ENCODE measurements around a stretch of chr4.

GRCh38 chr4:151221916-151222615 is 54.9 kb upstream of the PRSS48 start:
- PRO-cap, result no peak

- PRO-cap, result bidirectional peak, plus-strand start at chr4:151409155, minus-strand start at chr4:151408882
Measured at GRCh38 chr4:151408292-151409091, 484 bp upstream of the FHIP1A start.

DNA sequence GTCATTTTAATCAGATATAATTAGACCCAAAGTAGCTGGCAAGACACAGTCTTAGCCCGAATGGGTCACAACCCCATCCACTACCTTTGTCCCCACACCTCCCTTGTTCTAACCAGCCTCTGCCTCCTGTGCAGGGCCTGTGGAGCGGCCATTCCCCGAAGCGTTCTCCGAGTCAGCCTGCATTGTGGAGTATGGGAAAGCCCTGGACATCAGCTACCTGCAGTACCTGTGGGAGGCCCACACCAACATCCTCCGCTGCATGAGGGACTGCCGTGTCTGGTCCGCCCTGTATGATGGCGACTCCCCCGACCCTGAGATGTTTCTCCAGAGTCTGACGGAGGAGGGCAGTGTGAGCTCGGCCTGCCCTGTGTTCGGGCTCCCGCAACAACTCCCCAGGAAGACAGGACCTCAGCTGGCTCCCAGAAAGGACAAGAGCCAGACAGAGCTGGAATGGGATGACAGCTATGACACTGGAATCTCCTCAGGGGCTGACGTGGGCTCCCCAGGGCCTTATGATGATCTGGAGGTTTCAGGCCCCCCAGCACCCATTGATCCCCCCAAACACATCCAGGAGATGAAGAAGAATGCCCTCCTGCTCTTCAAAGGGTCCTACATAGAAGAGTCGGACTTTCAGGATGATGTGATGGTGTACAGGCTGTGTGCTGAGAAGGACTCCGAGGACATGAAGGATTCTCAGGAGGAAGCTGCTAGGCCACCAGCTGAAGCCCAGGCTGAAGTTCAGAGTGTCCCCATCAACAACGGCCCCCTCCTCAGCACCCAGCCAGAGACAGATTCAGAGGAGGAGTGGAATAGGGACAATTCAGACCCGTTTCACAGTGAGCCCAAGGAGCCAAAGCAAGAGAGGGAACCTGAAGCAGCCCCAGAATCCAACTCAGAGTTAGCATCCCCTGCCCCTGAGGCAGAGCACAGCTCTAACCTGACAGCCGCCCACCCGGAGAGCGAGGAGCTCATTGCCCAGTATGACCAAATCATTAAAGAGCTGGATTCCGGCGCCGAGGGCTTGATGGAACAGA is 111.2 kb downstream of the GATB start:
- PRO-cap, result no peak

- PRO-cap, result no peak
Measured at GRCh38 chr4:151664038-151664775, 96.6 kb downstream of the GATB start.

DNA sequence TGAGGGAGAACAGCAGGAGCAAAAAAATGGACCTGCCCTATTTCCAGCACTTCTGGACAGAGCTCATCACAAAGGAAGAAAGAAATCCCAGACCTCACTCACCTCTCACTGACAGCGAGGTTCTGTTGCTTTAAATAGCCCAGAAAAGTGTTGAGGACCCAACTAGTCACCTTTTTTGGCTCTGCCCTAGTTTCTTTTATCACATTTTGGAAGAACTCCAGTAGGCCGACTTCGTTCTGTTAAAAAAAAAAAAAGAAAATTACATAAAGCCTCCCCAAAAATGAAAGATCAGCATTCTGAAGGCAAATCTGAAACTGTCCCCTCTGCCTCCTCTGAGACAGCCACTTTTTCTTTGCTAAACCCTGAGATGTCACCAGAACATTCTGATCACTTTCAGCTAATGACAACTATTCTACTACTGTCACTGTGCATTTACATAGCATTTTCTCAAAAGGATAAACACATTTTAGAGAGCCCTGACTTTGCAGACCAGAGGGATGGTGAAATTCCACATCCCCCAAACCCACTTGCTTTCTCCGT is 72.2 kb downstream of the GATB start:
- PRO-cap, result unidirectional peak, minus-strand start at position 107 of the sequence

DNA sequence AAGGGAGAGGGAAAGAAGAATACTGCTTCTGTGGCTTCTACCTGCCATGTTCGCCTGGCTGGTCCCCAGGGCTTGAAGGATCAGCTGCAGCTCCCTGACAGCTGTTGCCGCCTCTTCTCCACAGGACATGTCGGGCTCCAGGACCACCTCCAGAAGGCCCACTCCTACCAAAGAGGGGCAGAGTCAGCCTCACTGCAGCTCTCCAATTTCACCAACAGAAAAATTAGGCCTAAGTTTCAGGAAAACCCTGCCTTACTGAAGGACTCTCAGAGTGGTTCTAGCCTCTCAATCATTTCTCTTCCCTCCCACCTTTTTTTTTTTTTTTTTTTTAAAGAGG is 44.9 kb downstream of the GATB start:
- PRO-cap, result no peak

DNA sequence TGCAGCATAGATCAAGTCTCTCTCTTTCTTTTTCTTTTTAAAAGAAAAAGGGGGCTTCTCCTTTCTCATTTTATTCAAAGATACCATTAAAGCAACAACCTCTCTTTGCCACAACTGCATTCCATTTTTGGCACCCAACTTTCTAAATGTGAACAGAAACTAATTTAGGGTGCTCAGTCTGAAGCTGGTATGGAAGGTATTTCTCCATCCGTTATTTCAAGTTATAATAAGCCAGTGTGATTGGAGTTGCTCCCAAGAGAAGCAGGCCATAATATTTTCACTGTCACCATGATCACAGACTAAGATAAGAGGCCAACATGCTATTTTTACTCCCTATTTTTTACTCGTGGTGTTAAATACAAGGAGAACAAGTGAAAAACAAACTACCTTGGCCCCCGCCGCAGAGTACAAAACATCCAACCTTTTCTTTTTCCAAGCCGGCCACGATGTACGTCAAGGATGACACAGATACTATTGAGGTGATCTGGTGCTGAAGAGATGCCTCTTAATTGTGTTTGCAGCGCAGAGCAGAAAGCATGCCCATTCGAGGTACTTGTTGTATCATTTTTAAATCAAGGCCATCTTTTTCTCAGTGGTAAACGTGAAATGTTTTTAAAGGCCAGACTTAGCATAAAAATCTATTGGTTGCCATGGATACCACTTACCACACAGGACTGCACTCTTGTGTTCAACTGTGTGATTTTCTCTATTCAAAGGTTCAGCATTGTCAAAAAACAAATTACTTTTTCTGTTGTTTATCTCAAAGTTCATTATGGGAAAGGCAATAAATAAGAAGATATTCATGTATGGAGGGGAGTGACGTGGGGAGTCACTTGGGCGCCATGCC is 230.8 kb upstream of the GATB start:
- PRO-cap, result no peak

GRCh38 chr4:152411311-152412069 is 124.4 kb downstream of the FBXW7 start:
- PRO-cap, result no peak

DNA sequence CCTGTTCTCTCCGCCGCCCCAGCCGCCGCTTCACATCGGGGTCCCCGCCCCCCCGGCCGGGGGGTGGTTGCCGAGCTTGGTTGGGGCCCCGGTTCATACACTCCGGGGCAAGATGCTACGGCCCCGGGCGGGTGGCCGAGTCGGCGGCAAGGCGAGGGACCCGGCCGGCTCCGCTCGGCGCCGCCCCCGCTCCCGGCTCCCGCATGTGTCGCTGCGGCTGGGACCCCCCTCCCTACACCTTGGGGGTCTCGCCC is 525 bp downstream of the FBXW7 start:
- PRO-cap, result no peak

DNA sequence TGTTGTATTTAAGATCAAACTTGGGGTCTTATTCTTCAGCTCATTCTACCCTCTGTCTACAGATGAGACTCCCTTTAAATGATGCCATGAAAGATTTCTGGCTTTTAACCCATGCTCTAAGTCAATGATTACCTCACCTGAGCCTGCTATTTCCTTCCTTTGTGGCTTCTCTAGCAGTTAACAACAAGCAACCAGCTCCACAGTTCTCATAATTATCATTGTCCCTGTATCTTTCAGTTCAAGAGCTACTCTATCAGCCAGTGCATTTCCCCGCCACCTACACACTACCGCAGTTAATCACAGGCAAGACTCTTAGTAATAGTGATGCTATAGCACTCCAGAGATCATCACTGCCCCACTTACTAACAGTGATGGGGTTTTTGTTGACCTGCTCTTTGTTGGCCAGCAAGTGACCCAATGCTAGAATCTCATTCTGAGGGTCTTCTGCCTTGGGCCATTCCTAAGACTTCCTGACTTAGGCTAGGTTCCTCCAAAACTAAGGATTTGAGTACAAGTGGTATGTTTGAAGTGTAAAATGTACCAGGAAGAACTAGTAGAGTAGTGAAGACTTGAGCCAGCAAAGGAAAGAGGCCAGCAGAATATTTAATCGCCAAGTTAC is 18.4 kb upstream of the FBXW7 start:
- PRO-cap, result no peak

GRCh38 chr4:152635808-152636273 is 44.0 kb downstream of the TMEM154 start:
- PRO-cap, result no peak

GRCh38 chr4:152691285-152691785 is 11.5 kb upstream of the TMEM154 start:
- PRO-cap, result no peak

DNA sequence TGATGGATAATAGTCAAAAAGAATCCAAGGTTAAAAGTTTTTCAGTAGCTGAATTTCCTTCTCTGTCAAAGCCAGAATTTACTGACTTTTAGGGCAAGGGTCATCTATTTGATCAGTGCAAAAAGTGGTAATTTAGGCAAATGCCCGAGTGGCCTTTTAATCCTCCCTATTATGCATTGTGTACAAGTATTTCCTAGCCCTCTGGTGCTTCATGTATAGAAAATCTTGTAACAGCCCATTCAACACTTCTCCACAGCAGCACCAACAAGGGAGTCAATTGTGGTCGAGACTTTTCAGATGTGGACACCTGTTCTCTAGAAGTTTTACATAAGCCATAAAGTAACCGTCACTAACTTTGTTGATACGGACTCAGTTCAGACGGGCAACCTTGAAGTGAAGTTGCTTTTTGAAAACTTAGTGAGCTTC is 51.0 kb upstream of the FHDC1 start:
- PRO-cap, result no peak

DNA sequence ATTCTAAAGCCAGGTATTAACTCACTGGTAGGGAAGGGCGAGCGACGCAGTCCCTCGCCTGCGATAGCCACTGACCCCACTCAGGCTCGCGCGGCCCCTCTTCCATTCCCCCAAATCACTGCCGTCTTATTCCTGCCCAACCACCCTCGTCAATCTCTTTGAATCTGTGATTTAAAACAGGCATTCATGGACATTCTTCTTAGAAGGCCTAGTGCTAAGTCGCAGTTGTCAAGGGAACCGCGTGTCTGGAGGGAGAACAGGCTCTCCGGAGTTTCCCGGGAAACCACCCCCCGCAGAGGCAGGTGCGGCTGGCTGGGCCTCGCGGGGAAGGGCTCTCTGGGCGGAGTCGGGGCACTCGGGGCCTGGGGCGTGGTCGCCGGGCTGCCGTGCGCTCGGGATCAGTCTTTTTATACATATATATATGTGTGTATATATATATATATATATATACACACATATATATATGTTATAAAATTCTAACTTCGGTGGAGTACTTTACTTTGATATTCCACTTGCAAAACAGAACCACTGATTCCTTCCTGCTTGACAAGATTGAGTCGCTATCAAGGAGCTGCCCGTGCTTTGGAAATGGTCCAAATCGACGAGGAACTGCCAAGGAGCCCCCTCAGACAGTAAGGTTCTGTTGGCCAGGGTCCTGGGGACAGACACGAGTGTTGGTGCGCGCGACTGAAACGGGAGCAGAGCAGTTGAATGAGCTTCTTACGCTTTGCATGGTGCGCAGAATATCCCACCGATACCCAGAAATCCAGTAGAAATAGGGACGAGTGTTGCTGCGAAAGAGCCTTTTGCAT is 52.1 kb upstream of the TRIM2 start:
- PRO-cap, result no peak

DNA sequence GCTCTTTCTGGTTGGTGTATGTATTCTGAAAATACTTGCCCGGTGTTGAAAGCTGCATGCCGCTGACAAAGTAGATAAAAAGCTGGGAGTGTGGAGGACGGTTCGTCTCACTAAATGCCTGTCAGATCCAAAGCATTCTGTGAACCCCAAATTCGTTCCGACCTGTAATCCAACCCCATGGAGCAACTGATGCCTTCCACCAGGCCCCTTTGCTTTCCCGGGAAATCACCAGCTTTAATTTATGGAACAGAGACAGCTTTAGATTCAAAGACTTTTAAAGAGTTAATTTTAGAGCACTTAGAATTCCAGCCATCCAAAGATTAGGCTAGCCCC is 19.3 kb downstream of the TRIM2 start:
- PRO-cap, result no peak

GRCh38 chr4:153223916-153224590 is 19.8 kb downstream of the TRIM2 start:
- PRO-cap, result no peak

DNA sequence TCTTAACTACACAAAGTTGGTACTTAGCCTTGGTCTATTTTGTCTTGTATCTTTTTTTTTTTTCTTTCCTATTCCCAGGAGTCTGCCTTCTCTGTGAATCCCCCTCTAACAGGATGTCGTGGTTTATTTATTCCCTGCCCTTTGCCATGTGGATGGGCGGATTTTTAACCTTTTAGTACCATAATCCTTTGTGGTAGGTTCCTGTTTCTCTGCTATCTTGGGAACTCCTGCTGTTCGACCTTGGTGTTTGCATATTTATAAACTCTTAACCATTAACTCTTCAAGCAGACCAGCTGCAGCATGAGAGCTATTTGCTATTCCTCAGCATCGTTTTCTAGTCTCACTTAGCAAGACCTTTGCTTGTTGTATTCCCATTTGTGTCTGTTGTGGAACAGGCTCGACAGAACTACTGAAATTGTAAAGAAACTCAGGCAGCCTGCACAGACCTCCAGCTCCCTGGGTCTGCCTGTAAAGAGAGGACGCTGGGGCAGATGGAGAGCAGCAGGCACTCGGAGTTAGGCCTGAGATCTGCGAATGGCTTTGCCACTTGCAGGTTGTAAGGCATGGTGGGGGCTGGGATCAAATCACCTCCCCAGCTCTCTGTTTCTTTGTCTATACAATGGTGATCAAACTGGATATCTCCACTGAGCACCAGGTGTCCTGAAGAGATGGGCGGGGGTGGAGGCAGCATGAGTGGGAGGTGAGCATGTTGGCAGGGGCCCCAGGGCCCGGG is 38.2 kb downstream of the TRIM2 start:
- PRO-cap, result no peak

GRCh38 chr4:153468545-153469045 is 2.4 kb downstream of the TMEM131L start:
- PRO-cap, result no peak

GRCh38 chr4:153507333-153507939 is 41.3 kb downstream of the TMEM131L start:
- PRO-cap, result no peak

GRCh38 chr4:153521578-153521860 is 55.4 kb downstream of the TMEM131L start:
- PRO-cap, result no peak

Measured in left cardiac atrium (tissue), 1 donor.